Endothelial cell (in vitro differentiated cells): ENCODE measurements around the genes DNAJB1, ZNF333, OR7A5, OR7A17 and WIZ.

DNA sequence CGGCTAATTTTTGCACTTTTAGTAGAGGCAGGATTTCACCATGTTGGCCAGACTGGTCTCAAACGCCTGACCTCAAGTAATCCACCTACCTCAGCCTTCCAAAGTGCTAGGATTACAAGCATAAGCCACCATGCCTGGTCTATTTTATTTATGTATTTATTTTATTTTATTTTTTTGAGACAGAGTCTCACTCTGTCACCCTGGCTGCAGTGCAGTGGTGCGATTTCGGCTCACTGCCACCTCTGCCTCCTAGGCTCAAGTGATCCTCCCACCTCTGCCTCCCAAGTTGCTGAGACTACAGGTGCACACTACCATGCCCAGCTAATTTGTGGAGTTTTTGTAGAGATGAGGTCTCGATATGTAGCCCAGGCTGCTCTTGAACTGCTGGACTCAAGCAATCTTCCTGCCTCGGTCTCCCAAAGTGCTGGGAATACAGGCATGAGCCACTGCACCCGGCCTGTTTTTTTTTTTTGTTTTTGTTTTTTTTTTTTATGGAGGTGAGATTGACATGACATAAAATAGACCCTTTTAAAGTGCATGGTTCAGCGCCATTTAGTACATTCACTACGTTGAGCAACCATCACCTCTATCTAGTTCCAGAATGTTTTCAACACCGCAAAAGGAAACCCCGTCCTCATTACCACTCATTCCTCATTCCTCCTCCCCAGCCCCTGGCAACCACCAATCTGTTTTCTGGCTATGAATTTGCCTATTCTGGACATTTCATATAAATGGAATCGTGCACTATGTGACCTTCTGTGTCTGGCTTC lies 10.2 kb upstream of the ADGRE5 start:
- PRO-cap: no peak

GRCh38 chr19:14381964-14382607 lies 842 bp downstream of the ADGRE5 start:
- PRO-cap: no peak

GRCh38 chr19:14395200-14396251 lies 14.3 kb downstream of the ADGRE5 start:
- PRO-cap: no peak

DNA sequence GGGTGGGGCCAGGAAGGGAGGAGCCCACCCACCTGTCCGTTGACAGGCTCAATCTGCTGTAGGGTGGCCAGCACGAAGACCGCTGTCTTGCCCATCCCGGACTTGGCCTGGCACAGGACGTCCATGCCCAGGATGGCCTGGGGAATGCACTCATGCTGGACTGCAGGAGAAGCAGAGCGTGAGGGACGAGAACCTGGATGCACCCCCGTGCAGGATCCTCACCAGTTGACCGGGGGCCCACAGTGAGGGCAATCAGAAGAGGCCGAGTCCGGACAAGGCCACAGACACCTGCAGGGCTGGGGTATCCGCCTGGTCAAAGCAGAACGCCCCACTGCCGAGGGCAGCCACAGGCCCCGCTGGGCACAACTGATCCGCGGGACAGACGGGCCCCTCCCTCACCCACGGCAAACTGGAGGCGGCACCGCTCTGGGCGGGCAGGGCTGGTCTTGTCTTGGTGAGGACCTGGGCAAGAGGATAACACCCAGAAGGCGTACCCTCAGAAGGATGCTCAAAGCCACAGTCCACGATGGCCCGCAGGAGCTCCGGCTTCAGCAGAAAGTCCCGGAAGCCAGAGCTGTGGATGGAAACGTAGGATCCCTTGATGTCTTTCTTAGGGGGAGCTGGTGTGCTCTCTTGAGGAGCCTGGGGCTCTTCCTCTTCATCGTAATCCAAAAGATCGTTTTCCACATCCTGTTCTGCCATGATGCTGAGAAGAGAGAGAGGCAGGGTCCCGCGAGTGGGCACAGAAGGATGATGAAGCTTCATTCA lies 6.4 kb downstream of the DDX39A start:
- PRO-cap: no peak

GRCh38 chr19:14451557-14452026 lies 18.5 kb downstream of the PKN1 start:
- PRO-cap: no peak

DNA sequence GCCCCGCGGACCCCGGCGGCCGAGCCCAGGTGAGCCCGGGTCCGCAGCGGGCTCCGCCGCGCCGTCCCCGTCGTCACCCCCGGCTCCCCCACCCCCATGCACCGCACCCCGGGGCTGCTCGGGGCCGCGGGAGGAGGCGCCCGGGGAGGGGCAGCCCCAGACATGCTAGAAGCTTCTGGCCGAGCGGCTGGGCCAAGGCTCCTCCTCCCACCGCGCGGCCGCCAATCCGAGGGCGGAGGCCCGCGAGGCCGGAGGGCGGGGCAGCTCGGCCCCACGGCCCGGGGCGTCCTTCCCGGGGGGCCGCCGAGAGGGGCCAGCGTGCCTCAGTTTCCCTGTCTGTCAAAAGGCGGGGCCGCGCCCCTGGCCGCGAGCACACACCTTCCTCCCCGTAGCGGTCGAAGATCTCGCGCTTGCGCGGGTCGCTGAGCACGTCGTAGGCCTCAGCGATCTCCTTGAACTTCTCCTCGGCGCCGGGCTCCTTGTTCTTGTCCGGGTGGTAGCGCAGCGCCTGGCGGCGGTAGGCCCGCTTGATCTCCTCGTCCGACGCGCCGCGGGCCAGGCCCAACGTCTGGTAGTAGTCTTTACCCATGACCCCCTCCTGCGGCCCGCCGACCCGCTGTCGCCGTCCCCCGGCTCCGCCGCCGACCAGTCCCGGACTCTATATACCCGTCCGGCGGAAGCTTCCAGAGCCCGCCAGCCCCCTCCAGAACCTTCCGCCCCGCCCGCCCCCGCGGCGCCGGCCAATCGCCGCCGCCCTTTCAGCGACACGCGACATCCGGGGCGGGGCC lies at the start of gene DNAJB1:
DNAJB1 (minus strand) TSS at position 637 of the 788 bp plus-strand sequence.
- PRO-cap: bidirectional peak, plus-strand start at position 224 of the sequence, minus-strand start at position 86 of the sequence; bidirectional peak, plus-strand start outside the sequence, minus-strand start at position 634 of the sequence

DNA sequence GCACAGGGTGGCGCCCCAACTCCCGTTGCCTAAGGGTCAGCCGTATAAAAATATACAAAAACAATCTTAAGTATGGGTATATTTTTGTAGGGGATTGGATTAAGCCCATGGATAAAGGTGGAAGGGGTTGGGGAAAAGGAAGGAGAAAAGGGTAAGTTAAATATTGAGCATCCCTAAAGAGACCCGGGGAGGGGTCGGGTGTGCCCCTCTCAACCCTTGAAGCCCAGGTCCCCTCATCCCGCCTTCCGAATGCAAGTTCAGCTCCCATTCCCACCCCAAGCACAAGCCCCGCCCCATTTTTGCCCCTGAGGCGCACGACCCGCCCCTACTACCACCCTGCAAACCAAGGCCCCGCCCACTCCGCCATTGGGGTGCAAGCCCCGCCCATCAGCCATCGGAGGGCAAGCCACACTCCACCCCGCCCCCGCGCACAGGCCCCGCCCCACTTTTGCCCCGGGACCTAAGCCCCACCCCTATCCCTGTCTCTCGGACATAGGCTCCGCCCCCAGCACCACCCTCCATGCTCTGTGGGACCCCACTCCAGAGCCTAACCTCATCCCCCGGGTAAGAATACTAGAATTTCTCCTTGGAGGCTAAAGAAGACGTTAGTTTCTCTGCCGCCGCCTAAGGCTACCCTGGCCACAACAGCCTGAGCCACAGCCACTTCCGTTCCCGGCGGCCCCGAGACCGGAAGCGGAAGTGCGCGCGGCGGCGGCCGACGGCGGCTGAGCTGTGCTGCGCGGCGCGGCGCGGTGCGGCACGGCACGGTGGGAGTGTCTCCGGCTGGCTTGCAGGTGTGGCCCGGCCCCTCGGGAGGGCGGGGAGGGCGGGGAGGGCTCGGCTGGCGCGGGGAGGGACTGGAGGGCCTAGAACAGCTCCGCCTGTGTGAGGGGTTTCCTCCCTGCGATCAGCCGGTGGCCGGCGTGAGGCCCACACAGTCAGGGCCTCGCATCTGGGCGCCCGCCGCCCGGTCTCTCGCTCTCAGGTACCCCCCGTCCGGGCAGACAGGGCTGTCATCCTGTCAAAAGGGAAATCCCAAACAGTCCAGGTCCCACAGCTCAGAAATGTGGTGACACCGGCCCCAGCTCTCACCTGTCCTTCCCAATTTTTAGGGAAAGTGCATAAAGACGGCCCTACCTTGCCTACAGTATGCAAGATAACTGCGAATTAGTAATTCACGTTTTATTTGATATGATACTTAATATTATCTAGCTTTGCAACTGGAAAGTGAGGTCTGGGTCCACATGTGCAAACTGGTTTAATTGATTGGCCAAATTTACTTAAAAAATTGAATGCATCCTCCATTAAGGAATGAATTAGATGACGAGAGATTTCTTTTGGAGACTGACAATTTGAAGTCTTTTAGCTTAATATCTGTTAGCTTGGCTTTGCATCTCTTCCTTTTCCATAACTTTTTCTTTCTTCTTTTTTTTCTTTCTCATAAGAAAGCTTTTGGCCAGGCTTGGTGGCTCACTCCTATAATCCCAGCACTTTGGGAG lies at the start of gene ZNF333:
ZNF333 (plus strand) TSS at position 692 of the 1,499 bp plus-strand sequence.
- PRO-cap: bidirectional peak, plus-strand start at position 484 of the sequence, minus-strand start at position 237 of the sequence; bidirectional peak, plus-strand start at position 728 of the sequence, minus-strand start at position 729 of the sequence; bidirectional peak, plus-strand start at position 910 of the sequence, minus-strand start at position 954 of the sequence

- PRO-cap: no peak
Observed at GRCh38 chr19:14755316-14755754, 23.0 kb downstream of the ADGRE2 start.

DNA sequence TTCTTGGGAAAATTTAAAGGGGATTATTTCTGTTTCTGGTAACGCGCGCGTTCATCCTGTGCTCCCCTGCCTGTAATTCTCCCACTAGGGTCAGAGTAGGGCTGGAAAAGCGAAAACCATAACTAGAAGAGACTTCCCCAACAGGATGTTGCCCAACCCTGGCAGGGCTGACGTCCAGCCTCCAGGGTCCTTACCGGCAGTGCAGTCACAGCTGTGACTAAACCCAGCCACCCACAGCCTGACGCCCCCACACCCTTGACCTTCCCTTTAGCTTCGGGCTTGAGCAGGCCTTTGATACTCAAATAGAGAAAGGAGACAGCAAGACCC lies 6.3 kb upstream of the ADGRE2 start:
- PRO-cap: no peak

GRCh38 chr19:14835023-14835684 lies at the start of gene OR7A5:
TSS of gene OR7A5 (minus strand) at chr19:14835185.
- PRO-cap: no peak

DNA sequence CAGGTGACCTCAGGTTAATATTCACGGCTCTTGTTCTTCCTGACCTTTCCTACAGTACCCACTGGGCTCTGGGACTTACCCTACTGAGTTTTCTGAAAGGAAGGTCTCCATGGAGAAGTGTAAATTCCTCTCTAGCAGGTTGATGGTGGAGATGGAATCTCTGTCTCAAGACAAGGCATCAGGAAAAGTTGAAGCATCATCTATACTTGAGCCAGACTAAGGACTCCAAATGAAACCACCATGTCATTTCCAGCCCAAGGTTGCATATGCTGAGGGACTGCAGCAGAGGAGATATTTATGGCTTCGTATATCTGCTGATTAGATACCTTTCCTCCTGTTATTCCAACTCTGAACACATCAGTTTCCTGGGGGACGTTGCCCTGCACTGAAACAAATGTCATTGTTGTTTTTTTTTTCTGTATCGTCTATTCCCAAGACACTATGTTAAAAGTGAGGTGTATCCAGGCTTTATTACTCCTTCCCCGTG lies at the start of gene OR7A17:
OR7A17 (minus strand) TSS at position 271 of the 487 bp plus-strand sequence.
- PRO-cap: no peak

DNA sequence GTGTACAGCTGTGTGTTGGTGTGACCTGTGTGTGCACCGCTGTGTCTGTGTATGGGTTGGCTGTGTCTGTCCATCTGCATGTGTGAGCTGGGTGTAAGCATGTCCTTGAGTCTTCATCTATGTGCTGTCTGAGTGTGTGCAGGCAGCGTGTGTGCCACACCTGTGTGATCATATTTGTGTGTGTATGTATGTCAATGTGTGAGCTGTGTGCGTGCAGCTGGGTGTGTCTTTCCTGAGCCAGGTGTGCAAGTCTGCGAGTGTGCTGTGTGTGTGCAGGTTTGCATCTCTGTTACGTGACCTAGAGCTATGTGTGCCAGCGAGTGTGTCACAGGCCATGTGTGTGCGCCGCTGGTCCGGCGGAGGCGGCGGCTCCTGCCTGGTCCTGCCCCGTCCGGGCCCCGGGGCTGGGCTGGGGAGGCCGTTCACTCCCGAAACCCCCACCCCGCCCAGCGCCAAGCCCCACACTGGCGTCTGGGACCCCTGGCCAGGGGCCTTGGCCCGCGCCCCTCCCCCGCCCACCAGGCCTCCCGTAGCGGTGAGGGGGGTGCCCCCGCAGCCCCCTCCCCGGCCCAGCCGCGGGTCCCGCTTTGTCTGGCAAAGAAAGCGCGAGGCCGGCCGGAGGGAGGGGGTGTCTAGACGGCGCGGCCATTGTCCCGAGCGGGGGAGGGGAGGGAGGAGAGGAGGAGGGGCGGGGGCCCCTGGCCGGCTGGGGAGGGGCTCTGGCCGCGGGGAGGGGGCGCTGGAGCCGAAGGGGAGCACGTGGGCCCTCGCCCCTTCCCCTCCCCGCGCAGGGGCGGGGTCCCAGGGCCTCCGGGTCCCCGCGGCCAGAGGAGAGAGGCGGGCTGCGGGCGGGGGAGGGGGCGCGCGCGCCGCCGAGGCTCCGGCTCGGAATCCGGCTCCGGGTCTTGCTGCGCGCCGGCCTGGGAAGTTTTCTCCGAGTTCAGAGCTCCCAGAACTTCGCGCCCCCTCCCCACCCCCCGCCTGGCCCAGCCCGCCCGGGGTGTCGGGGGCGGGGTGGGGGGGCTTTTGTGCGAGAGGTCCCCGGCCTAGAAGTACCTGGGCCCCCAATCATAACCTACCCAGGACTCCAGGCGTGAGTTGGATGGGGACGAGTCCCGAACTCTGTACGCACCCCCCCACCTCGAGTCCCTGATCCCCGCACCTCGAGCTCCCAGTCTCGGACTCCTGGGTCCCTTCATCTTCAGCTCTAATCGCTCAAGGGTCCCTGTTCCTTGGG lies 1.0 kb downstream of the NOTCH3 start:
- PRO-cap: bidirectional peak, plus-strand start at position 604 of the sequence, minus-strand start at position 669 of the sequence

DNA sequence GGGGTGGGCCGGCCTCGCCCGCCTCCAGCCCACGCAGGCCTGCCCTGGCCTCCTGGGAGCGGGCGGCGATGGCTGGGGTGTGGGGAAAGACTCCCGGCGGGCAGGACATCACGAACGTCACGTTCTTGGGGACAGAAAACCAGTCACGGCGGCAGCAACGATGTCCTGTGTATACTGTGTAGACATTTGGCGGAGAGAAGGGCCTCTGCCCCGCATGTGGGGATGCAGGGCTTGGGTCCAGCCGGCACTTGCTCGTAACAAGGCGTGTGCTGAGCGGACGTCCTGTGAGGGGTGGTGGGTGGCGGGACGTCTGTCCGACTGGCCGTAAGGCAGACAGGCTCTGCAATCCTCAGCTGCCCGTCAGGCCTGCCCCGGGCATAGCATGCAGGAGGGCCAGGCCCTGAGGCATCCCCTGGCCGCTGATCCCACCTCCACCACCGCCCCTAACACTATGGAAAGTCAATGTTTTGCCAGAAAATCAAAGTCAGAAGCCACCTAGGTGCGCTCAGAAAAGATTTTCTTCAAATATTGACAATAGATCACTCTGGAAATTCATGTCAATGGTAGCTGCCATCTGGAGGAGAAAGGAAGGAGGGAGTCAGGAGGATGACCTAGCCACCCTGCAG lies 5.7 kb upstream of the EPHX3 start:
- PRO-cap: no peak

- PRO-cap: no peak
Observed at GRCh38 chr19:15243219-15243776, 11.1 kb upstream of the EPHX3 start.

DNA sequence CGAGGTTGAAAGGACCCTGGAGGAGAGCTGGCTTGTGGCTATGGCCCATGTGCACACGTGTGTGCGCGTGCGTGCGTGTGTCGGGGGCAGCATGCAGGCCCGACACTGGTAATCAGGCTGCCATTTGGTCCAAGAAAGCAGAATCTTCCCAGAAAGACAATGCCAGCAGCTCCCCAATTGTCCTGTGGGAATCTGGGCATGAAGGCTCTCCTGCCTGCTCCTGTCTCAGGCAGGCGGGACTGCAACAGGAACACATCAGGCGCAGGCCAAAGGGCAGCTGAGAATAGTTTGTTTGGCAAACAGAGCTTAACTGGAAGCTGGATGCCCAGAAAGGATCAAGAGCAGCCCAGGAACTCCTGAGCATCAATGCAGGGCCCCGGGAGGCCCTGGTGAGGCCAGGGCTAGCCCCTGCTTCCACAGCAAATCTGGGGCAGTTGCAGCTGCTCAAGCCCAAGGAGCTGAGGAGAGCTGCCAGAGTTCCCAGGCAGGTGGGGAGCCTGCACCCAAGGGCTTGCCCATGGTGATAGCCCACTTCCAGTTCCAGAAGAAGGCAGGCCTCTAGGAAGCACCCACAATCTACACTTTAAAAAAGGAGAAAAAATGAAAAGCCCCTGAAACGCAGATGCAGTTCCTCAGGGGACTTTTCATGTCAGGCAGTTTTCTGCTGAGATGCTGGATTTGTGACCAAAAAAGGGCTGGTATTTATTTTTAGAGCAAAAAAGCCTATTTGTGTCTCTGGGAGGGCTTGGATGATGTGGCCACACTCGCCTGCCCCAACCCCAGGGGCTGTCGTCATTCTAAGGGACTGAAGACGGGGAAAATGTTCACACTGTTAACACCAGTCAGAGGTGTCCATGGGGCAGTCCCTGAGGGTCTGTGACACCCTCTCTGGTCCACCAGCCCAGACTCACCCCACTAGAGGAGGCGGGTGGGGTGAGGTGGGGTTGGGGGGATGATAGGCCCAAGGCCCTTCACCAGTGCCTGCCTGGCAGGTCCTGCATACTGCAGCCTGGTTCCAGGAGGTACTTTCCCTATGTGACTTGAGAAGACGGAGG lies 15.6 kb upstream of the EPHX3 start:
- PRO-cap: no peak

DNA sequence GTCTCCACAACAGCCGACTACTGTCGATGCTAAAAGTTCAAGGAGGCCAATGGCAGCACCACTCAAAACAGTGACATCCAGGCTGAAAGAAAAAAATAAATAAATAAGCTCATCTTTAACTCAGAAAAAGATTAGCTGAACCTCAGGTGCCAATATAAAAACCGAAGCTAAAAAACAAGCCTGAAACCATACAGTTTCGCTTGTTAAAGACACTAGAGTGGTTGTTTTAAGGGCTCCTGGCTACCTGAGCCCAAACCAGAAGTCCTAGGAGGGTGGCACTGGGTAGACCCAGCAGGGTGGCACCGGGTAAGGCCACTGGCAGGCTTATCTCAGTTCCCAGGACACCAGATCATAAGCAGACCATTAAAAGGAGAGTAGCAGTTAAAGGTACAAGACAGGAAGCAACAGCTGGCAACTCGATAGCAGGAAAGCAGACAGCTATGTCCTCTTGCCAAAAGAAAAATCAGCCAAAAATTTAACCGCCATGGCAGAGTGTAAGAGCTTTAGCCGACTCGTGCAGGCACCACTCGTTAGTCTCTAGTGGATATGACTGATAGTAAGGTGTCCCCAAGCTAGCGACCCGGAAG lies 39.2 kb downstream of the BRD4 start:
- PRO-cap: no peak

GRCh38 chr19:15316650-15317429 lies 15.5 kb downstream of the BRD4 start:
- PRO-cap: no peak

DNA sequence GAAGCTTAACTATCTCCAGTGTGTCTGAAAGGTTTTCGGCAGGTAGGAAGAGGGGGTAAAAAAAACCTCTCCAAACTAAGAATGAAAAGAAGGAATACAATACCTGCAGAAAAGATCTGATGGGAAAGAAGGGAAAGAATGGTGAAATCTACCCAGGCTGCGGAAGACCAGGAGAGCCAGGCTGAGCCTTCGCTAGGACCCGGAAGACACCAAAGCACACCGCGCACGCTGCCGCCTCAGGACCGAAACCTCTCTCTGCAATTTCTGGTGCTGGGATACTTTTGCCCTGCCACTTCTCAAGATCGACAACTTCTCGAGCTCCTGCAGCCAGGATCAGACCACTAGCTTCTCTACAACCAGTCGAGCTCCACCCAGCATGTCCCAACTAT lies 1.2 kb downstream of the AKAP8 start:
- PRO-cap: bidirectional peak, plus-strand start at position 212 of the sequence, minus-strand start outside the sequence

DNA sequence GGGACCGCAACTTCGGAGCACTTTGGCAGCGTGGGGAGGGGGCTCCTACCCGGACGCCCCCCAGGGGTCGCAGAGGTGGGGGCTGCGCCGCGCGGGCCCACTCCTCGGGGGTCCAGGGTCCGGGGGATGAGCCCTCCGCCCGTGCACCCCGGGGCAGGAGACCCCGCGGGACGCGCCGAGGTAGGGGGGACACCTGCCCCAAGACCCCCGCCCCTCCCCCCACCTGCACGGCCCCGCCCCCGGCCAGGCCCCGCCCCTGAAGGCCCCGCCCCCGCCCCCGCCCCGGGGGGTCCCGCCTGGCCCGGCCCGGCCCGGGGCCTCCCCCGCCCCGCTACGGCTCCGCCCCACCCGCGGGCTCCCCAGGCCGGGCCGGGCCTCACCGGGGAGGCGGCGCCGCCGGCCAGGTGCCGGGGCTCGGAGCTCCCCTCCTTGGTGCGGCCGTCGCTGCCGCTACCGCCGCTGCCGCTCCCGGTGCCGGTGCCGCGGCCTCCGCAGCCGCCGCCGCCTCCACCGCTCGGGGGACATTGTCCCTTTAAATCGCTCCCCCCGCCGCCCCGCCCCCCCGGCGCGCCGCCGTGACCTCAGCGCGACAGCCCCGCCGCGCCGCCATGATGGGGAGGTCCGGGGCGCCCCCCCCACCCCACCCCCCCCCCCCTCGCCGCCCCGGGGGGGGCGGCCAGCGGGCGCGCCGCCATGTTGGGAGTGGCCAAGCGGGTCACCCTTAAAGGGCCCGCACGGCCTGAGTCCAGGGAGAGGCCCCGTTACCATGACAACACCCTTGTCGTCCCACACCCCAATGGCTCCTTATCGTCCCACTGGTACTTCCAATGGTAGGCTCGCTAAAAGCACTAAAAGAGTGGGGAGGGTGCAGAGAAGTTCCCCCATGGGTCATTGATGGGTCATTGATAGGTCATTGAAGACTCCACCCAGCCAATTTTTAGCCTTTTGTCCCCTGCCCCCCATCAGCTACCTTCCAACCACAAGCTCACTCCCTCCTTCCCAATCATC lies at the start of gene WIZ:
WIZ (minus strand) TSS at position 539 of the 1,008 bp plus-strand sequence.
- PRO-cap: bidirectional peak, plus-strand start at position 347 of the sequence, minus-strand start at position 203 of the sequence; bidirectional peak, plus-strand start at position 789 of the sequence, minus-strand start at position 534 of the sequence

GRCh38 chr19:15551080-15551719 lies 42.9 kb downstream of the CYP4F22 start:
- PRO-cap: no peak